Hair follicle dermal papilla cell (primary cell): ENCODE measurements around the genes FARSA, NFIX and ZSWIM4.

GRCh38 chr19:12891404-12892051, 568 bp downstream of the GCDH start:
- CAGE, long polyA plus RNA, result no peak

DNA sequence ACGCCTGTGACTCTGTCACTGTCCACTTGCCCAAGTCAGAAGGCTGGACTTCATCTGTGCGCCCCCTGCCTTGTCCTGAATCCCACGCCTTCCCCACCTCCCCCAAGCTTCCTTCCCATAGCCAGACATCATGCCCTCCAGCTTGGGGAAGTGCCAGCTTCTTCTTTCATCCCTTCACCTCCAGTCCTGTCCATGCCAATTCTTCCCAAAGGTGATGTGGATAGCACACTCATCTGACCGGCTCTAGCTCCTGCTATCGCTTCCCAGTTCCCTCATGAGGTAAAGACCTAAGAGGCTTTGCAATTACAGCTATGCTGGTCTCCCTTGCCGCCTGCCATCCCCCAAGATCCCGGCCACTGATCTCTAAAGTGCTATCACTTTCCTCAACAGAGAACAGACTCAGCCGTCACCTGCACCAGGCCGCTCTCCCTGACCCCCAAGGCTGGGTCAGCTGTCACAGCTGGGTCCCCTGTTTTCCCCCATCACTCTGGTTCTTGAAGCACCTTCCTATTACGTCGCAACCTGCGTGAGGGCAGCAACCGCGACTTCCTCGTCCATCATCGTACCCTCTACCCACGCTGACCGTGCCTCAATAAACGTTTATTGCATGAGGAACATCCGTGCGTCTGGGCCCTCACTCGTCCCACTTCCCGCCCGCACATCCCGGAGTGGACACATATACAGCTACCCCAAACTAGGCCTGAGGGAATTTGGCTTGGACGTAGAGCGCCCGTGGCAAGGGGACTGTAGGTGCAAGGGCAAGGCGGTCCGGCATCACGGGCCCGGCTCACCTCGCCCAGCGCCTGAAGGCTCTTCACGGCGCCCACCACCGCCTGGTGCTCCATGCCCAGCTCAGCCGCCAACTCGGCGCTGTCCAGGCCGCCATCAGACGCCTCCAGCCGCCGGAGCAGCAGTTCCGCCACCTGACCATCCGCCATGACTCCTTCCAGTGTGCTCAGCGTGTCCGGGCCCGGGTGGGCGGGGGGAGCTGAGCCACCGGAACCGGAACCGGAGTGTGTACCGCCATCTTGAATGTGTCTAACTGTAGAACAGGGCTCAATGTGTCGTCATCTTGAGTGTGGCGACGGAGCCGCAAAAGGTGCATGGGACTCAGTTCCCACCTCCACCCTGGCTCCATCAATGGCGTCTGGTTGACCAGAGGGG, at the start of gene FARSA:
TSS of gene FARSA (minus strand) at position 953 of the 1,164 bp plus-strand sequence.
- CAGE, long polyA plus RNA, result no peak

DNA sequence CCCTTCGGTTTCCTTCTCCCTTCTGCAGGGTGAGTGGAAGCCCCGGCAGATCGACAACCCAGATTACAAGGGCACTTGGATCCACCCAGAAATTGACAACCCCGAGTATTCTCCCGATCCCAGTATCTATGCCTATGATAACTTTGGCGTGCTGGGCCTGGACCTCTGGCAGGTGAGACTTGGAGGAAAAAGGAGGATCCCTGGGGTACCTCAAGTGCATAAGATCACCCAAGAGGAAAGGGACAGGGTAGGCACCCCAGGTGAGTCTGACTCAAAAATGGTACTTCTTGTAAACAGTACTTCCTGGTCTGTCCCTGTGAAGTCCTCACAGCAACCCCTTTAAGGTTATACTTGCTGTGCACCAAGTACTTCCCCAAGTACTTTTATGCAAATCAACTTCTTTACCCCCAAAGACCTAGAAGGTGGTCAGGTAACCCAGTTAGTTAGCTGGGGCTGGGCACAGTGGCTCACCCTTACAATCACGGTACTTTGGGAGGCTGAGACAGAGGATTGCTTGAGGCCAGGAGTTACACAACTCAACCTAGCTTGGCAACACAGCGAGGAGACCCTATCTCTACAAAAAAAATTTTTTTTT, 2.4 kb downstream of the CALR start:
- CAGE, long polyA plus RNA, result no peak

GRCh38 chr19:12994941-12995730, at the start of gene NFIX:
TSS of gene NFIX (plus strand) at chr19:12995475.
- CAGE, long polyA plus RNA, result no peak

DNA sequence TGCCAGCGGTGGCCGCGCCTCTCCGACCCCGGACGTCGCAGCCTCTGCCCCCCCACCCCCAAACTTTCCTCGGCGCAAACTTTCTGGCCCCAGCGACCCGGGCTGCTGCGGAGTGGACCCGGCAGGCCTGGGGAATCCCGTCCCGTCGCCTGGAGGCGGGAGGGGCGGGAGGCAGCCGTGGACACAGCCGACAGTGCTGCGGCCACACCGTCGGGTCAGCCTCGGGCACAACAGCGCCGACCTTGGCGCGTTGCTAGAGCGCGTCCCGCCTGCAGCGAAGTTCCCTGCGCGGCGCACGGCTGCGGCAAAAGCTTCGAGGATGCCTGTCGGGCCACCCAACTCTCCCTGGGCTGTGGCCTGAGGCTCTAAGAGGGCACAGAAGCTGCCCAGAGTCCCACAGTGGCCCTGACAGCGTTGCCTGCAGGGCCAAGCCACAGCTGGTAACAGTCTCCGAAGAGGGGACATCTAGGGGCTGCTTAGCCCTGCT, 1.3 kb downstream of the NFIX start:
- CAGE, long polyA plus RNA, result no peak

DNA sequence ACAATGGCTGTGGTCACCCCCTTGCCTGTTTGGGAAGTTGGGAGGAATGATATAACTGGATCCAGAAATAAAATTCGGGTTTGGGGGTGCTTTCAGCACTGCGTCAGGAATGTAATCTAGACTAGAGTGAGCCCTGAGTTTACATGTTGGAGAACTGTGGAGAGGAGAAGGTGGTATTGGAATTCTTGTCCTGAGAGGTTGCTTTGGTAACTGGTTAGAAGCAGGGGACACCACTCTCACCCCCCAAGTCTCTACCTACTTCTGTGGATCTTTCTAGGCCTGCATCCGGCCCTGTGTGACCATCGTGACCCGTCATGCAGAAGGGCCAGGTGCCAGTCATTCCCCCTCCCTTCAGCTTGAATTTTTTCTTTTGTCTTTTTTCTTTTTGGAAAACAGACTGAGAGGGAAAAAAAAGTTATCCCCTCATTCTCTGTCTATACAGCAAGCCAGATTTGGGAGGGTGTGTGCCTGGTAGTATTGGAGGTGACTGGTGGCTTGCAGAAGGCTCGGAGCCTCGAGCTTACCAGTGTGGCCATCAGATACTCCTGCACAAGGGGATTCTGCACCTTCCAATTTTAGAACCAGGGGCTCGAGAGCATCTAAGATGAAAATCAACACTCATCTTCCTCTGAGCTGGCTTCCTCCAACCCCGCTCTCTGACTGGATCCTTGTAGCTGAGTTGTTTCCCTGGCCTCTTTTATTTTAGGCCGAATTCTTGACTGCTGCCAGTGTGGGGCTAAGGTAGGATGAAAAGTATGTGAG, 31.8 kb downstream of the NFIX start:
- CAGE, long polyA plus RNA, result no peak

- CAGE, long polyA plus RNA, result no peak
Measured at GRCh38 chr19:13060613-13061677, 41.7 kb downstream of the LYL1 start.

GRCh38 chr19:13097335-13098259, 5.1 kb downstream of the LYL1 start:
- CAGE, long polyA plus RNA, result no peak

DNA sequence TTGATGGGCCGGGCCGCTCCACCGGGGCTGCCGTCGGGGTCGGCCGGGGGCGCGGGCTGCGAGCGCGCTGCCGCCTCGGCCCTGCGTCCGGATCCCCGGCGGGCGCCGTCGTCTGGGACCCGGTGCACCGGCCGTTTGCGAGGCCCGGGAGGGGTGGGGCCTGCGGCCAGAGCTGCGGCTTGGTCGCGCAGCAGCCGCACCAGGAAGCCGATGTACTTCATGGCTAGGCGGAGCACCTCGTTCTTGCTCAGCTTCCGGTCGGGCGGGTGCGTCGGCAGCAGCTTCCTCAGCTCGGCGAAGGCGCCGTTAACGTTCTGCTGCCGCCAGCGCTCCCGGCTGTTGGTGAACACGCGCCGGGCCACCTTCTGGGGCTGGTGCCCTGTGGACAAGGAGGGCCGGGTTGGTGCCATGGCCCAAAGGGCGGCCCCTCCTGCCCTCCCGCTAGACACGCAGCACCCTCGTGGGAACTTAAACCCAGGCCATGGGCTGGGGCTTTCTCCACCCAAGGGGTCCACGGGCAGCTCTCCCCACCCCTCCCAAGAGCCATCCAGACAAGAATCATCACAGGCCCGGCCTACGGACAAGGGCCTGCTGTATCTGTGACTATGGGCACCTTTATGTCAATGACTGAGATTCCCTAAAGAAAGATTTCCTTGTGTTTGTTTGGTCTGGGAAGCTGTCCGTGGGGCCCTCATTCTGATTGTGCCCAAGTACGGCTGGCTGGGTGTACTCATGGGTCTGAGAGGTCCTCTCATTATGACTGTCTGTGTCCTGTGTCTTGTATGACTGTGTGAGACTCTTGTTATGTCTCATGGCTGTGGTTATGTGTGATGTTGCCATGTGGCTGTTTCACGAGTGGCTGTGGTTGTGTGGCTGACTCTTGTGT, 3.1 kb downstream of the LYL1 start:
- CAGE, long polyA plus RNA, result no peak

GRCh38 chr19:13115841-13116588, 525 bp downstream of the TRMT1 start:
- CAGE, long polyA plus RNA, result no peak

- CAGE, long polyA plus RNA, result no peak
Measured at GRCh38 chr19:13135590-13136107, 14.5 kb downstream of the STX10 start.

GRCh38 chr19:13137077-13137536, 13.1 kb downstream of the STX10 start:
- CAGE, long polyA plus RNA, result no peak

- CAGE, long polyA plus RNA, result no peak
Measured at GRCh38 chr19:13140509-13141008, 9.6 kb downstream of the STX10 start.

- CAGE, long polyA plus RNA, result no peak
Measured at GRCh38 chr19:13172012-13173236, 22.2 kb downstream of the IER2 start.

GRCh38 chr19:13173789-13174096, 23.5 kb downstream of the IER2 start:
- CAGE, long polyA plus RNA, result no peak

DNA sequence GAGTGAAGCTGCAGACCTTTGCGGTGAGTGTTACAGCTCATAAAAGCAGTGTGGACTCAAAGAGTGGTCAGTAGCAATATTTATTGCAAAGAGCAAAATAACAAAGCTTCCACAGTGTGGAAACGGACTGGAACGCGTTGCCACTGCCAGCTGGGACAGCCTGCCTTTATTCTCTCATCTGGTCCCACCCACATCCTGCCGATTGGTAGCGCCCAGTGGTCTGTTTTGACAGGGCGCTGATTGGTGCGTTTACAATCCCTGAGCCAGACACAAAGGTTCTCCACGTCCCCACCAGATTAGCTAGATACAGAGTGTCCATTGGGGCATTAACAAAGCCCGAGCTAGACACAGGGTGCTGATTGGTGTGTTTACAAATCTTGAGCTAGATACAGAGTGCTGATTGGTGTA, 35.8 kb downstream of the IER2 start:
- CAGE, long polyA plus RNA, result no peak

DNA sequence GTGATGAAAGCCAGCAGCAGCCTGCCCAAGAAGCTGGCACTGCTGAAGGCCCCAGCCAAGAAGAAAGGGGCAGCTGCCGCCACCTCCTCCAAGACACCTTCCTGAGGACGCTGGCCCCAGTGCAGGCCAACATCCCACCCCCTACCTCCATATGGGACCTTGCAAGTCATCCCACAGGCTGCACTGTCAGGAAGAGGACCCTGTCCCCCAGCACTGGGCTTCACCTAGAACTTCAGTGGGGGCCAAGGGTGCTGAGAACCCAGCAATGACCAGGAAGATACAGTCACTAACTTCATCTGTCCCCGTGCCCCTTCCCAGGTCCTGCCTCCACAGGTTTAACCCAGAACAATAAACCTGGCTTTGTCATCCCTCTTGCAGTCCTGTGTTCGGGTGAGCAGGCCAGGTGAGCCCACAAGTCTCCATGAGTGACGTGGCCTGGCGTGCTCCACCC, 3.9 kb downstream of the C19orf53 start:
- CAGE, long polyA plus RNA, result no peak

DNA sequence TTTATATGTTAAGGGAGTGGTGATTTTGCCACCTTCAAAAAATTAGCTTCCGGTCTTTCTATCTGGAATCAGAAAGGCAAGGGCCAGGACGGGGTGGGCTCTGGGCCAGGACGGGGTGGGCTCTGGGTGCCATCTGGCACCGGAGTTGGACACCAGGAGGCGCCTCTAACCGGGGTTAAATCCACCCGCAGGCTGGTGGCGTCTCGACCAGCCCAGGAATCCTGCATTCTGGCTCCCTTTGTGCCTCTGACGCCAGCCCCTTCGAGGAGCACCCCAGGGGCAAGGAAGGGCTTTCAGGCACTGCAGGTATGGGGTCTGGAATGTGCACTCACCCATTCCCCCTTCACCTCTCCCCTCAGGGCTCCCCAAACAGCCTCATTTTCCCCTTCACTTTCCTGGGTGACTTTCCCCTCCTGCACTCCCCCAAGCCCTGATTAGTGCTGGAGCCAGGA, 10.3 kb upstream of the ZSWIM4 start:
- CAGE, long polyA plus RNA, result no peak

DNA sequence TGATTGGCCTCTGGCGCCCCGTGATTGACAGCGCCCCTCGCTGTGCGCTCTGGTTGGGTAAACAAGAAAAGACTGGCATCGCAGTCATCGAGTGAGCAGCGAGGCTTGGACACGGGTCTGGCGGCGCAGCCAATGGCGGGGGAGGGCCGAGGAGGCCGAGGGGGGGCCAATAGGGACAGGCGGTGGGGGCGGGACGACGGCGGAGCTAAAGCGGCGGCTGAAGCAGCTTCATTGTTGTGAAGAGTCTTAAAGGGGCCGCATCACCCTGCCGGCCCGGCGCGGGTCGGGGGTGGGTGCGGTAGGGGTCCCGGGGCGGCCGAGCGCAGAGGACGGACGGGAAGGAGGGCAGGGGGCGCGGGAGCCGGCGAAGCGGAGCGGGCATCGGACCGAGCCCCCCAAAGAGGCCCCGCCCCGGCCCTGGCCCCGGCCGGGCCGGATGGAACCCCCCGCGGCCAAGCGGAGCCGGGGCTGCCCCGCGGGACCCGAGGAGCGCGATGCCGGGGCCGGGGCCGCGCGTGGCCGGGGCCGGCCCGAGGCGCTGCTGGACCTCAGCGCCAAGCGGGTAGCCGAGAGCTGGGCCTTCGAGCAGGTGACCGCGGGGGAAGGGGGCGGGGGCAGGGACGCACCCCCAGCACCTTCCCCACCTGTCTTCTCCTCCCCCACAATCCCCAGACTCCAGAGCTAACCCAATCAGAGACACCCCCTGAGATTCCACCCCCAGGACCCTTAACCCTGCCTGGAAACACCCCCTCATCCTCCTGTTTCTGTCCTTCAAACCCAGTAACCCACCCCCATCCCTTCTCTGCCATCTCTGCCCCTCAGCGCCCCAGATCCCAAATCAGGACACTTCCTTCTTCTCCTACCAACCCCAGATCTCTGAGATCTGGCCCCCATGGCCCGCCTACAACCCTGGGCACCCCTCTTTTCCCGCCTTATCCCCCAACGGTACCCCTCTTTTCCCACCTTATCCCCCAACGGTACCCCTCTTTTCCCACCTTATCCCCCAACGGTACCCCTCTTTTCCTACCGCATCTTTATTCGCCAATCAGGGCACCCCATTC, at the start of gene ZSWIM4:
TSS of gene ZSWIM4 (plus strand) at position 231 of the 1,061 bp plus-strand sequence.
- CAGE, long polyA plus RNA, result no peak

DNA sequence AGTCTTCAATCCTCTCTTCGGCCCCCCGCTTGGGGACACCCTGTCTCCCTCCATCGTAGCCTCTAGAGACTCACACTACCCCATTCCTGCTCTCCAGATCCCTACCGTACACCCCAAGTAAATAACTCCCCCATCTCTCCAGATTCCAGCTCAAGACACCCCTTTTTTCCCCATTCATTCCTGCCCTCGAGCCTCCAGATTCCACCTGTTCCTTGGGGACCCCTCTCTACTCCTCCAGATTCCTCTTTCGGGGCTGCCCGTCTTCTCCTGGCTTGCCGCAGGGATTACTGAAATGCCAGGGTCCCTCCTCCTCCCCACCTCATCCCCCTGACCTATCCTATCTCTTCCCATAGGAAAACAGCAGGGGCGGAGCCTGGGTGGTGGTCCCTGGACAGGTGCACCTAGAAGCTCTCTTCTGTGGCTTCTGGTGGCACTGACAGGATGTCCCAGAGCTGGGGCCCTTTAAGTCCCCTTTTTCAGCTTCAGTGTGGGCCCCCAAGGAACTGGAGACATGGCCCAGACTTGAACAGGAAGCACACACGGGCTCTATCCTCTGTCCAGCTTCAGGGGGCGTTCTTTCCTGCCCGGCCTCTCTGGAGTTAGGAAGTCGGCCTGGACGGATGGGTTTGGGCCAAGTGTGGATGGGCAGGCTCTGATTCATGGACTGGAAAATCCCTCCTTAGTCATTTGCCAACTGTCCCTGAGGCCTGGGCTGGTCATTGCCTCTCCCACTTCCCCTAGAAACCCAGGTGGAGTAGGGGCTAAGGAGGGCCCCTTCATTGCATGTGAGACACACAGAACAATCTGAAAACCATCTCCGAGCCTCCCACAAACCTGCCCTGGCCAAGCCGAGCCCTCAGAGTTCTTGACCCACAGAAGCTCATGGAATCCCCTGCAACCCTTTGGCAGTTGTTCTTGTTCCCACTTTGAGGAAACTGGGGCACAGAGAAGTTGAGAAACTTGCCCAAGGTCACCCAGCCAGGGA, 1.3 kb downstream of the ZSWIM4 start:
- CAGE, long polyA plus RNA, result no peak